Pericardium (tissue), 1 donor: ENCODE measurements around the genes NDEL1, MFSD6L and DHRS7C.

DNA sequence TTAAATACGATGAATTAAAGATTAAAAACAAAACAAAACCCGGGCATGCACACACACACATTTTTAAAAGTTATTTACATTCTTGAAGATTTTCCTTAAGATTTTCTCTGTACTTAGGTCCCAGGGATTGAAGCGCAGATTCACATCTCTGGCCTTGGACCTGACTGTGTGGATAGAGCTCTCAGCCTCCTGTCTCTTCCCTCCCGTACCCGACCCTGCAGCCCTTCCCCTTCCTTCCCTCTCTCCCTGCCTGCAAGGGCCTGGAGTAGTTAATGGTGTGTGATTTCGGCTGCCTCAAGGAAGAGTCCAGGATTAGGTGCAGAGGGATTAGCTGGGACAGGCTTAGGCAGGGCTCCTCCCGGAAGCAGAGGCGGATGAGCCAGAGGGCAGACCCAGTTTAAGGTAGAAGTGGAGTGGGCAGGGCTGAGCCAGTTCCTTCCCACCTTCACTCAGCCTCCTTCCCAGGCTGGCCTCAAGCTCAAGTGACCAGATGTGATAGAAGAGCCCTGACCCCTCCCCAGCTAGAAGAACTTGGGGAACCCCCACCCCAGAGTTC lies 16.7 kb downstream of the GUCY2D start:
- RRBS = 56% methylated on average over 2 of the region's 8 CpGs

DNA sequence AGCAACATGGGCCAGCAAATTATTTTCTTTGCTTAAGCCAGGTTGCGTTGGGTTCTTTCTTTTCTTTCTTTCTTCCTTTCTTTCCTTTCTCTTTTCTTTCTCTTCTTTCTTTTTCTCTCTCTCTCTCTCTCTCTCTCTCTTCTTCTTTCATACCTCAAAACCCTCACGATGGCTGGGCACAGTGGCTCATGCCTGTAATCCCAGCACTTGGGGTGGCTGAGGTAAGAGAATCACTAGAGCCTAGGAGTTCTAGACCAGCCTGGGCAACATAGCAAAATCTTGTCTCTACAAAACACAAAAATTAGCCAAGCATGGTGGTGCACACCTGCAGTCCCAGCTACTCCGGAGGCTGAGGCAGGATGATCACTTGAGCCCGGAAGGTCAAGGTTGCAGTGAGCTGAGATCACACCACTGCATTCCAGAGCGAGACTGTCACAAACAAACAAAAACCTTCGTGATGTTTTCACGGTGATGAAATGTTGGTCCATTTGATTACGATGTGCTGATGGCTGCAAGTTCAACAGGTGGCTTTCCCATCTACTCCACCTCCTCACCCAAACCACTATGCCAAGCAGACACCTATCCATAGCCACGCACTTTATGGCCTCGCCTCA lies 17.4 kb upstream of the ALOX15B start:
- RRBS = no CpG with 5 or more reads among the region's 10 CpGs

DNA sequence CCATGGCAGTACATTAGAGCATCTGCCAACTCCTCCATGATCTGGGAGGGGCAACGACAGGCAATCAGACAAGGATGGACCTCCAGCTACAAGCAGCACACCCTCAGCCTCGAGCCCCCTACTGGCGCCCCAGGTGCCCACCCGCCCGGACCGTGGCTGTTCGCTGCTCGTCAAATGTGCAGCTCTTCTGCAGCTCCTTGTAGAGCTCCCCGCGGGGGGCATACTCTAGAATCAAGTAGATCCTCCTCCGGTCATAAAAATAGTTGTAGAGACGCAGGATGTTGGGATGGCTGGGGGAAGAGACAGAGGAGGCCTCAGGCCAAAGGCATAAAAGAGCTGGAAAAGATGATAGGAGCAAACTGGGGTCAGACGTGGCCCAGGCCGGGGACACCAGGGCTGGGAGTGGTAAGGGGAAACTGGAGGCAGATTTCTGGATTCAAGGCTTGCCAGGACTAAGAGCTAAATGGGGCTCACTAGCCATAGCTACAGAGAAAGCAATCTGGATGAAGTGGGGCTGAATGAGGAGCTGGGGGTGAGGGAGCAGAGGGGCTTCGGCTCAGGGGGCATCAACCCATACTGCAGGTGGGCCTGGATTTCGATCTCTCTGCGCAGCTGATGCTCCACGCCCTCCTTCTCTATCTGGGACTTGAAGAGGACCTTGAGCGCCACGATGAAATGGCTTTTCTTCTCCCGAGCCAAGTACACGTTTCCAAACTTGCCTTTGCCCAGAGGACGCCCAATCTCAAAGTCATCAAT lies 3.6 kb downstream of the AURKB start:
- RRBS = 90% methylated on average over 5 of the region's 23 CpGs

GRCh38 chr17:8232190-8232914 lies 15.5 kb downstream of the CTC1 start:
- RRBS = no CpG with 5 or more reads among the region's 5 CpGs

- RRBS = no CpG with 5 or more reads among the region's 3 CpGs
These were observed 9.6 kb upstream of the NDEL1 start for GRCh38 chr17:8426083-8426579.

DNA sequence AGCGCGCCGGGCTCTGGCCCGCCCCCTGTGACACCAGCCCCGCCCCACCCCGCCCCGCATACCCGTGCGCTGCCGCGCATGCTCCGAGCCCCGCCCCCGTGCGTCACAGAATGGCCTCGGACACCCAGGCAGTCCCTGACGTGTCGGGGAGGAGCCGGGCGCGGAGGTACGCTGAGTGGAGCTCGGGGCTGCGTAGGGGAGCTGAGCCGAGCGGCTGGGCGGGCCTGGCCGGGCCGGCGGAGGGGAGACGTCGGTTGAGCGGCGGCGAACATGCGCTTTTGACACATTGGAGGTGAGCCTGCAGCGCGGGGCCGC lies at the start of gene NDEL1:
Gene NDEL1, plus strand, starts transcription at position 131 of the 315 bp plus-strand sequence.
- RRBS = 2% methylated on average over 15 of the region's 39 CpGs

- RRBS = no CpG with 5 or more reads among the region's 11 CpGs
These were observed 39.4 kb downstream of the NDEL1 start for GRCh38 chr17:8475119-8475476.

GRCh38 chr17:8475477-8476339 lies 40.0 kb downstream of the NDEL1 start:
- RRBS = no CpG with 5 or more reads among the region's 24 CpGs

DNA sequence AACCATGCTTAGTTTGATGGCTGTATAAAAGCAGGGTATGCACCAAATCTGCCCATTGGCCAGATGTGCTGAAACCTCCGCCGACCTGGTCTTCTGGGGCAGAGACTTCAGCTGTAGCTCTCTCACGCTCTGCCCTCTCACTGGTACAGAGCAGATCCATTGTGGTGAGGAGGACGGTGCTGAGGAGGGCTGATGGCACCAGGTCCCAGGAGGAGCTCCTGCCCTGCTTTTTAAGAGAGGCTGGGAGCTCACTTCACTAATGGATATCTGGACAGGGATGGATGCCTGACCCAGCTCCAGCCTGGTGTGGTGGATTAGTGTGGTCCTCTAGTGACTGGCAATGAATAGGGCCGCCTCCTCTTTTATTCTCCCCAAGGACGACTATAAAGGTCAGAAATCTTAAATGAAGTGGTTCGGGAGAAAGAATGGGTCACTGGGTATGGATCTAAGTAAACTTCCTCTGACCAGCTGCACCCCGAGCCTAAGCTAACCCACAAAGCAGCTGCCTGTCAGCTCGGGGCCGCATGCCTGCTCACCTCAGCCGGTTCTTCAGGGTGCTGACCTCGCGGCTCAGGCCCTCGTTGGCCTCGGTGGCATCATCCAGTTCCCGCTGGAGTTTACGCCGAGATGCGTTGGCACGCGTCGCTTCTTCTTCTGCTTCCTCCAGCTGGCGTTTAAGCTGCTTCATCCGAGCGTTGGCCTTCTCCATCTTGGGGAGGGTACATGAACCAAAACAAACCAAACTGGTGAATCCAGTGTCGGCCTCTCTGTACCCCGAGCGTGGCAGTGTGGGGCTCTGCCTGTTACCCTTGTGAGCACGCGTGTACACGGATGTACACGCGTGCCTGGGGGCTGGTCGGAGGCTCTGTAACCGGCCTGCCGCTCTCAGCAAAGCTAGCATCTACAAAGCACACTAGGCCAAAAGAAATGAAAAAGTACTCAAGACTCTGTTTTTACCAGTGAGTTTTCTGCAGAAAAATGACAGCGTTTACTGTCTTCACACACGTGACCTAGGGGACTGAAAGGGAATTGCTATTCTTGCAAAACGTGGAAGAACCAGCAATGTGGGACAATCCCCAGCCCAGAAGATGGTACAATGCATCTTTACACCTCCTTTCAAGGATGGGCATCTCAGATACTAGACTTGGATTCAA lies 41.0 kb downstream of the NDEL1 start:
- RRBS = no CpG with 5 or more reads among the region's 39 CpGs

DNA sequence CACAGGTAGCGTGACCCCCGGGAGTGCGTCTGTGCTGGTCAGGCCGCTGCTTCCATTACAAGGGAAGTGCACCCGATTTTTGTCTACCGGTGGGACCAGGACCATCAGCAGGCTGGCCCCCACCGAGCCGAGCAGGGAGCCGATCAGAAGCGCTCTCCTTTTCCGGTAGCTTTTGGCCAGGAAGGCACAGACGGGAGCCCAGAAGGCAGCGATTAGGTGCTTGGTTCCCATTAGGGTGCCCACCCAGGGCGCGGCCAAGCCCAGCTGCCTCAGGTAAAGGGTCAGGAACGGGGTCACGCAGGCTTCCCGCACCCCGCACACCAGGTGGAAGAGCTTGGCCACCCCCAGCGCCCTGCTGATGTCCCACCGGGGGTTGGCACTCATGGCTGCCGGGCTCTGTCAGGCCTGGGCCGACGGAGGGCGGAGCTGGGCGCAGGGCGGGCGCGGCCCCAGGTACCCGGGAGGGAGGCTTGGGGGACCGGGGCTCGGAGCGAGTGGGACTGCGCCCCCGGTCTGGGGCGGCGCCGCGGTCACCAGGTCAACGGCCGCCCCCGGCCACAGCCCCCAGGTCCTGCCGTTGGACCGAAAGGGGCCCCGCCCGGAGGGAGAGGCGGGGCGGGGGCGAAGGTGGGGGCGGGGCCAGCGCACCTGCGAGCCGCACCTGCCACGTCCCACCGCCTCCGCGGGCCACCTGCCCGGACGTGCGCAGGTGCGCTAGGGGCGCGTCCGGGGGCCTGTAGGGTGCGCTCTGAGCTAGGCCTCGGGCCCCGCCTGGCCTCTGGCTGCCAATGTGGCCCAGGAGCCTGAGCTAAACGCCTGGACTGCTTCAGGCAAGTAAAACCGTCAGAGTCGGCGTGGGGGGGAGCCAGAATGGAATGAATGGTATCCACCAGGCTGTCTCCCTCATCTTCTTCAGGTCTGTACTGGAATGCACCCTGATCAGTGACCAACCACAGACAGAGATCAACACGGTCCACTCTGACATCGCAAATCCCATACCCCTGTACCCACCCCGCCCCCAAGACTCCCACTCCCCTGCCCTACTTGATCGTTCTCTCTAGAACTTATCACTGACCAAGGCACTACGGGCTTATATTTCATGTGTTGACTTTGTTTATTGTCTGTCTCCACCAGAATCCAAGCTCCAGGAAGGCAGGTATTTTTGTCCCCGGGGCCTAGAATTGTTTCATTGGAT lies at the start of gene MFSD6L:
Gene MFSD6L, minus strand, starts transcription at position 629 of the 1,195 bp plus-strand sequence.
- RRBS = 24% methylated on average over 37 of the region's 77 CpGs

DNA sequence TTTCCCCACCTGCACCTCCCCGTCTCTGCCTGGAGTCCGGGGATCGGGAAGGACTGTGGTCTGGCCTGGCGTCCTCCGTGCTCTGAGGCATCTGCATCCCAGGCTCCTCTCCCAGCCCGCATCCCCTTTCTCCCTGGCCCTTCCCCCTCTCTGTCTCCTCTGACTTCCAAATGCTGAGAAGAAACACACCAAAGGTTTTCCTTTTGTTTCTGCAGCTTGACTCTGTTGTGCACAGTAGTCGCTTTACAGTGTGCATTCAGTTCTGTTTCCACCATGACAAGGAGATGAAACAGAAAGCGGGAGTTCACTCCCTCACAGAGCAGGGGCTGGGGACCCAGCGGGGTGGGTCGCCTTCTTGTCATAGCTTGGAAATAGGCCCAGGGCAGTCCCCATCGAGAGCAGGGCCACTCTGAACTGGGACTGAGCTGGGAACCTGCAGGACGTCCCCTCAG lies 27.0 kb upstream of the PIK3R6 start:
- RRBS = no CpG with 5 or more reads among the region's 12 CpGs

GRCh38 chr17:9162276-9163150 lies 141.2 kb downstream of the NTN1 start:
- RRBS = 67% methylated on average over 12 of the region's 39 CpGs

DNA sequence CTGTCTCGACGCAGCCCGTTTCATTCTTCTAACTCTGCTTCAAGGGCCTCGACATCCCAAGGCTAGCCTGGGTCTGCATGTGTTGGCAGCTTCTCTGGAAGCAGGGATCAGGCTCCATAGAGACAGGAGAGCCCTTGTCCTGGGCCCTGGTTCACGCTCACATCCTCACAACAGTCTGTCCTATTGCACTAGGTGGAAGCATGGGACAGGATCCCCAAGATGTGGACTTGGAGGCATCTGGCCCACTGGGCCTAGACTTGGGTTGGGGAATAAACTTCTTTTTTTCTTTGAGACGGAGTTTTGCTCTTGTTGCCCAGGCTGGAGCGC lies 226.7 kb downstream of the NTN1 start:
- RRBS = no CpG with 5 or more reads among the region's 7 CpGs

GRCh38 chr17:9260821-9261146 lies 239.5 kb downstream of the NTN1 start:
- RRBS = no CpG with 5 or more reads among the region's 6 CpGs

DNA sequence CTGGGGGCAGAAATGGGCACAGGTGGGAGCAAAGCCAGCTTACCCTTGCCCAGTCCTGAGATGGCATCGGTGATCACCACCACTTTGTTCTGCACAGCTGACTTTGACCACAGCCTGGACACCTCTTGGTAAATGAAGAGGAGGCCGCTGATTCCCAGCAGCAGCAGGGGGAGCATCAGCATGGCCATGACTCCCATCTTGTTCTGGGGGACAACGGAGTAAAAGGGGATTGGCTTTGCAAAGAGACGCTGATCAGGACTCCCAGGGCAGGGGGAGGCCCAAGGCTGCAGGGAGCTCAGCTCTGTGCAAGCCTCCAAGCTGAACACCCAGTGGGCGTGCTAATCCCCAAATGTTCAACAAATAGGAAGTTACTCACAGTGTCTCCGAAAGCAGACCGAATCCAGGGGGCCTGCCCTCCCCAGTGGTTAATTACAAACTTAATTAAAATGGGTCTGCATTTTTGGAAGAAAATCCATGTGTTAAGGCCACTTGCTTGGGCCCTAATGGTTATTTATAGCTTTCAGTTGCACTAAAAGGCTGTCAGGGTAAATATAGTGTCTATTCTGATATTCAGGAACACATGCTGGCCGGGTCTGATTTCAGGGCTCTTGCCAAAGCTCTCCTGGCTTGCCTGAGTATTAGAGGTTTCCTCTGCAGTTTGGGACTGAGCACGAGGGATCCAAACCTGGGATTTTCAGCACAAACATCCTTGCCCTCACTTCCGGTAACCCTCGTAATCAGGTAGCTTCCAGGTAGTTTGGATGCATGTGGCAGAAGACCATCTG lies at the start of gene DHRS7C:
Gene DHRS7C, minus strand, starts transcription at position 505 of the 785 bp plus-strand sequence.
- RRBS = 100% methylated on average over 1 of the region's 11 CpGs

DNA sequence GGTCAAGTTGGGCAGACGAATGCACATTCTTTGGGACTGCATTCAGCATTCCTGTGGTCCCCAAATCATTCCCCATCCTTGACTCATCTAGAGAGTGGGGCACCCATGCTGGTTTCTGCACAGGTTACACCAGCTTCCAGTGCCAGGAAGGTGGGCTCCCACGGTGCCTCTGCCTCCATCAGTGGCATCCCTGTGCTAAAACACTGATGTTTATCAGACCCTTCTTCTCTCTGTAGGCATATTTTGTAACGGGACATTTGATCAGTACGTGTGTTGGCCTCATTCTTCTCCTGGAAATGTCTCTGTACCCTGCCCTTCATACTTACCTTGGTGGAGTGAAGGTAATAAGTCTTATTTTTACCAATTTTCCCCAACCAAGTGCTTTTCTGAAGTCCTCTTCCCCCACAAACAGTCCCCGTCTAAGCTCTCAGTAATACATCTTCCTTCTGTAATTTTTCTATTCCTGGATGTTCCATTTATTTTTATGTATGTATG lies 10.5 kb downstream of the GLP2R start:
- RRBS = no CpG with 5 or more reads among the region's 5 CpGs

- RRBS = no CpG with 5 or more reads among the region's 14 CpGs
These were observed 74.5 kb upstream of the RCVRN start for GRCh38 chr17:9979496-9980137.

DNA sequence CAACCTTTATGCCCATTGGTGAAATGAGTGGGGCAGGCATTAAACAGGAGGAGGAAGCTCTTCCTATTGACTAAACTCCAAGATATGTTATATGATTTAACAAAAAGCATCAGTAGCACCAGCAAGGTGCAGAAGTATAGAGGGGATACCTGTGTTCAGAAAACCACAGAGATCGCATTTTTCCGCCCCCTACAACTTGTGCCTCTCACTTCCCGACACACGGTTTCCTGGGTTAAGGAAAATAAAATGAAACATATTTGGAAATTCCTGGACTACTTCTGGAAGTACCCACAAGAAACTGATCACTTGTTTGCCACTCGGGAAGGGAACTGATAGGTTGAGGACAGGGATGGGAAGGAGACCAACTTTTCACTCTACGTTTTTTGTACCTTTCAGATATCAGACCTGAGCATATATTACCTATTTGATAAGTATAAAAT lies 85.0 kb downstream of the GAS7 start:
- RRBS = no CpG with 5 or more reads among the region's 6 CpGs

GRCh38 chr17:10126332-10127129 lies 71.9 kb downstream of the GAS7 start:
- RRBS = no CpG with 5 or more reads among the region's 25 CpGs